ENCODE results near the gene PRPH2.

- PRO-cap = no peak
- CAGE, long polyA plus RNA = no peak
Measured at GRCh38 chr6:41636798-41637291, 1.4 kb upstream of the MDFI start.

DNA sequence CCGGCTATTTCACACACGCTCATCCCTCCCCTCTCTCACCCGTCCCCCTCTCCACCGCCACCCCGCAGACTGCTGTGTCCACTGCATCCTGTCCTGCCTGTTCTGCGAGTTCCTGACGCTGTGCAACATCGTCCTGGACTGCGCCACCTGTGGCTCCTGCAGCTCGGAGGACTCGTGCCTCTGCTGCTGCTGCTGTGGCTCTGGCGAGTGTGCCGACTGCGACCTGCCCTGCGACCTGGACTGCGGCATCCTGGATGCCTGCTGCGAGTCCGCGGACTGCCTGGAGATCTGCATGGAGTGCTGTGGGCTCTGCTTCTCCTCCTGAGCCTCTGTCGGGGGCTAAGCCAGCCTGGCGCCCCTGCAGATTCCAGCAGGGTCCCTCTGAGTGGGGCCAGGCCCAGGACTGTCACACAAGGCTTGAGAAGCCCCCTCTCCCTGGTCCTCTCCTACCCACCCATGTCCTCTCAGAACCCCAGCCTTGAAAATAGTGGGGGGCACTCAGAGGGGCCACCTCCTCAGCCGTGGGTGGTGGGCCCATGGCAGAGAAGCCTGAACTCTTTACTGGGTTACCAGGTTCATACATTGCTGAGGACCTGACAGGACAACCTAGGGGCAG is 15.1 kb downstream of the MDFI start:
- PRO-cap = no peak
- CAGE, long polyA plus RNA = no peak

GRCh38 chr6:41682733-41683615 is 44.7 kb downstream of the MDFI start:
- PRO-cap = no peak
- CAGE, long polyA plus RNA = no peak

GRCh38 chr6:41716309-41717167 is 18.9 kb downstream of the TFEB start:
- PRO-cap = no peak
- CAGE, long polyA plus RNA = no peak

DNA sequence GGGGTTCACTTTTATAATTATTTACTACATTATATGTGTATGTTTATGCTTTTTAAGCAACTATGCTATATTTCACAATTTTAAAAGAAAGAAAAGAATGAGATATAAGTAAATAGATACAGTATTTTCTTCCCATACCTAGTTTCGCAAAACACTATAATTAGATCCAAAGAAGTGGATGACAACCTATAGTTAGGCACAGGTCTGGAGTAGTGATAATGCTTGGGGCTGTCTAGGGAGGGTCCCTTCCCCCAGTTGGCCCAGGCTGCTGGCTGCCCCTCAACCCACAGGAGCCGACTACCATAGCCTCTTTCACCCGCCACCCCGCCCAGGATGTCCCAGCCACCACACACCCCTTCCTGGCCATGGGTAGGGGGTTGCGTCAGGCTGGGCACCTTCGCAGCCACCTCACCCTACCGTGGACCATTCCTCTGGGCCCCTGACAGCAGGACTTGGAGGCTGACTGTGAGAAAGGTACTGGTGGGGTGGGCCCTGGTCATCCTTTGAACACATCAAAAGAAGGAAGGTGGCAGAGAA is 8.6 kb downstream of the TFEB start:
- PRO-cap = no peak
- CAGE, long polyA plus RNA = no peak

DNA sequence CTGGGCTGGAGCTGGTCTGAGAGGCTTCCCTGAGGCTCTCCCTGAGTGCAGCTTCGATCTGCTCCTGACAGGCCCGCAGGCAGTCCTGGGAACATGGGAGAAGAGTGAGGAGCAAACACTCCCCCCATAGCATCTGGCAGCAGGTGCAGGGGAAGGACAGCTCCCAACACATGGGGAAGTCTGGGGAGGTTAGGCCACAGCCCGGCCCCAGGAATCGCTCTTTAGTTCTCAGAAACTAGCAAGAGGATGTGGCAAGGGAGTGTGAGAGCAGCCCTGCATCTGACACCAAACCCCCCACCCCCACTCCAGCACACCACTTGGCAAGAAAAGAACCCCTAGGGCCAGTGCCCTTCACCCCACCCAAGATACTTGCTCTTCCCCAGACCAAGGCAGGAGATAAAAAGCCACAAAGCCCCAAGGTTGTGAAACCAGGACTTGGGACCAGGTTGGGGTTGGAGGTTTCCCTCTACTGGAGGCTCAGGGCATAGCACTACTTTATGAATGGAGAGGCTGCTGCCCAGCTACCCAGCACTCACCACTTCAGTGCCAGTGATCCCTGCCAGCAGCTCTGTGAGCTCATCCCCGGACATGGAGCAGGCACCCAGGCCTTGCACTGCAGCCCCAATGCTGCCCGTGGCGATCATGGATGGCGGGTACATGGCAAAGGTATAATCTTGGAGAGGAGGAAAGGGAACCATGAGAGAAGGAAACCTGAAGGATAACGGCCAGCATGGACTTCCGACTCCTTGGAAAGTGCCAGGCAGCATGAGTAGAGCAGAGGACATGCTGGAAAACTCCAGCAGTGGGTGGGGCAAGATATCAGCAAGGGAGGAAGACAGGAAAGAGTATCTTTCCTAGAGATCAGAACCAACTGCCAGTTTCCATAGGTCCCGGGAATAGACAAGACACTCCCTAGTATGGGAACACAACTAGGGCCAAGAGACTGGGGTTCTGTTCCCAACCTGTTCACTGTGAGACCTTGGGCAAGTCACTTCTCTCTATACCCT is 5.3 kb downstream of the CCND3 start:
- PRO-cap = no peak
- CAGE, long polyA plus RNA = no peak

GRCh38 chr6:41961570-41962109 is 20.0 kb upstream of the CCND3 start:
- PRO-cap = no peak
- CAGE, long polyA plus RNA = no peak

GRCh38 chr6:42092822-42093346 is 42.6 kb downstream of the TAF8 start:
- PRO-cap = no peak
- CAGE, long polyA plus RNA = no peak

DNA sequence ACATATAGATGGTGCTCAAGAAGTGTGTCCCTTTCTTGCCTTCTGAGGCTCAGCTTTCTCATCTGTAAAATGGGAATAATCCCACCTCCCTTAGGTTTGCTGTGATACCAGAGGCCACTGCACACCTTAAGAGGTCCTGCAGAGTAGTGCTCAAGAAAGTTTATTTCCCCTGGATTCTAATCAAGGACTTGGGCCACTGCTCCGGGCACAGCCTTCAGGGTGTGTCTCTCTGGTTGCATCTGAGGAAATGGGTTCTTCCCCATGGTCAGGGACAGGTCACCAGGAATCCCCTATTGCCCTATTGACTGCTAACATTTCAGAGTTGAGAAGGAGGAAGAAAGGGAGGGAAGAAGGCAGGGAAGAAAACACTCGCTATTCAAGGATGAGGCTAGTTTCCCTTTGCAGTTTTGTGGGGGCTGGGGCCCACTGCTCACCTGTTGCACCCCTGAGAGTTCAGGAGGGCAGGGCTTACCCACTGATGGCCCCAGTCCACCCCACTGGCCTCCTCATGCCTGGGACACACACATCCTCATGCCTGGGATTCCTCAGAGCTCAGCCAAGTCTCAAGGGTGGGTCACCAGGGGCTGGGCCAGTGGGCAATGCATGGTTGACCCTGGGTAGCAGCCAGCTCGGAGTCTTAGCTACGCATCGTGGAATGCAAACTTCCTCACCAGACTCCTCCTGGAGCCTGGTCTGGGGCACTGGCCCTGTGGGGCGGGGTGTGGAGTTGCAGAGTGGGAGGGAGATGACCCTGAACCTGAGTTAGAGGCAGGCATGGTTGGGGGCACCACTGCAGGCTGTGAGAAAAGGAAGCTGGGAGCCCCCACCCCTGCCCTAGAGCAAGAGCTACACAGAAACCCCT is 21.2 kb downstream of the C6orf132 start:
- PRO-cap = no peak
- CAGE, long polyA plus RNA = no peak

- PRO-cap = no peak
- CAGE, long polyA plus RNA = no peak
Measured at GRCh38 chr6:42139105-42139605, 3.3 kb downstream of the C6orf132 start.

- PRO-cap = no peak
- CAGE, long polyA plus RNA = no peak
Measured at GRCh38 chr6:42226052-42226619, 8.5 kb upstream of the MRPS10 start.

- PRO-cap = no peak
- CAGE, long polyA plus RNA = no peak
Measured at GRCh38 chr6:42259387-42260196, 41.9 kb upstream of the MRPS10 start.

DNA sequence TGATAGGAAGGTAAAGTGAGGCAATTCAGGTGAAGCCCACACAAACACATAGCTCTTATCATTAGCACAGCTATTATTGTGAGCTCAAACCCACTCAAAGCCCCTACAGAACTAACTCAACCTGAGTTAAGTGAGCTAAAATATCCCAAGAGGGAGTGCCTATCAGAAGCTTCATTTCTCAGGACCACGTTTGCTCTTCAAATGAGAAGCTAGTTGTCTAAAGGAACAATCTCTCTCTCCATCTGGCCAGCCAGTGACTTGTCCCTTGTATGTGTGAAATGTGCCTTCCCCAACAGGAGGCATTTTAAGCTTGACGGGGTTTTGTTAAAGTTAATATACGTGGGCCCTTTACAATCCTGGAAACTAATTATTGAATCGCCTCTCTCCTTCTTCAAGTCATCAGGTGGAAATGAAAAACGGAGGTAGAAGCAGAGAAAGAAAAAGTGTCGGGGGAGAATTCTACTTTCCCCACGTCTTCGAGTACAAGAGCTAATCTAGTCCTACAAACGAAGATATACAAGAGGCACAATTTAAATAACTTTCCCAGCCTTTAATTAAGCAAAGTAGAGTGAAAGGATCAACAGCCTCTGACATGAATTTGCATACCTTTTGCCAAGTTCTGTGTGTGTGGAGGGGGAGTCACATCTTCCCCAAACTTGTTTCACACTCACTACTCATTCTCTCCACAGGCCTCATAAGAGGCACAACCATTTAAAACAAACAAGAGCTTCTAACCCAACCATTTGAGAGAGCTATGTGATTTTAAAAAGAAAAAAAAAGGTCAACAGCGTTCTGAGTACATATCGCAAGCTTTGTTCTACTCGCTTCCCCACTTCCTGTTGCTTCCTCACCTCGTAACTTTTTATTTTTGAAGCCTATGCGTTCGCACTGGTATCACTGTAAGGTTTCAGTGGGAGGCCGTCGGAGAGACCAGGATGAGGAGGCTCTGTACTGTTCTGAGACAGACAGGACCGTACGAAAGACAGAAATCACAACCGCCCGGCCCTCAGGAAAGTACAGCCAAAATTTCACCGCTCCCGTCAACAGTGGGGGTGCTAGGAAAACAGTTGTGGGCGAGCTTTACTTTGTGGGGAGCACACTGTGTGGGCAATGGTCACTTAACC is 61.7 kb downstream of the TRERF1 start:
- PRO-cap = bidirectional peak, plus-strand start at position 677 of the sequence, minus-strand start at position 484 of the sequence
- CAGE, long polyA plus RNA = no peak

DNA sequence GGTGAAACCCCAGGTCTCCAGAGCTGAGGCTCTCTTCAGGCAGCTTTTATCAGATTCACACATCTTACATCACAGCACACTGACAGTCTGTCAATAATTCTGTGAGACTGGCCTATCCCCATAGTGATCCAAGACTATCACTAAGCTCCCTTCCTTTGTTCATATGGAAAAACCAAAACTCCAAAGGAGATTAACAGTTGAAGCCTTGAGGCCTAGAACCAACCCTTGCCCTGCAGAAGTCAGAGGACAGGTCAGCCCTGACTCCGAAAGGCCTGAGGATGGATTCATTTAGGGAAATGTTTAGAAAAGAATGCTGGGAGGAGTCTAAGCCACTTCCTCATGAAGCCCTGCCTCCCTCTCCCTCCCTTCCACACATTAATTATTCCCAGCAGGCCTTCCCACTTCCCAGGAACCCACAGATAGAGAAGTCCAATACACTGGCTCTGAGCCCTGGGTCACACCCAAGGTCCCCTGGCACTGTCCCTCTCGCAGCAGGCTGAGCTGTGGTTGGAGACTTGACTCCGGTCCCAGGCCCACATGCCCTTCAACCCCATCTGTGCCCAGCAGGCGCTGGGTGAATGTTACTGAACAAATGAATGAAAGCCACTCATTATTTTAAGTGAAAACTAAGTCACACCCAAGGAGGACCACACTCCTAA is 23.1 kb downstream of the TRERF1 start:
- PRO-cap = no peak
- CAGE, long polyA plus RNA = no peak

DNA sequence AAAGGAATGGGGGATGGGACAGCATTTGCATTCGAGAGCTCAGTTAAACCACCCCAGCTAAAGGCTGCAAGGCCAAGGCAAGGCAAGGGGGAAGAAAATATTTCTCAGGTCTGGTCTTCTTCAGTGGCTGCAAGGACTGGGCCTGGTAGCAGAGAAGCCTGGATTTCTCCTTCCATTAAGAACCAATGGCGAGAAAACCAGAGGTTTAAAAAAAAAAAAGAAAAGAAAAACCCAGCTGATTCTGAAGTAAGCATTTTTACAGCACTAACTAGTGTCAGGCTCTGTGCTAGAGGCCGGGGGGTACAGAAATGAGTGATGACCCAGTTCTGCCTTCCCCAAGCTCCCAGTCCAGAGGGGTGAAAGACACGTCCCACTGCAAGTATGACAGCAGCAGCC is 10.3 kb downstream of the TRERF1 start:
- PRO-cap = no peak
- CAGE, long polyA plus RNA = no peak

GRCh38 chr6:42690822-42691330 is 31.5 kb downstream of the PRPH2 start:
- PRO-cap = no peak
- CAGE, long polyA plus RNA = no peak

GRCh38 chr6:42722400-42722844 is at the start of gene PRPH2:
TSS of gene PRPH2 (minus strand) at chr6:42722597.
- PRO-cap = no peak
- CAGE, long polyA plus RNA = no peak

- PRO-cap = bidirectional peak, plus-strand start at chr6:42784597, minus-strand start at chr6:42784395
- CAGE, long polyA plus RNA = no peak
Measured at GRCh38 chr6:42784278-42784550, 2.4 kb downstream of the BICRAL start.

DNA sequence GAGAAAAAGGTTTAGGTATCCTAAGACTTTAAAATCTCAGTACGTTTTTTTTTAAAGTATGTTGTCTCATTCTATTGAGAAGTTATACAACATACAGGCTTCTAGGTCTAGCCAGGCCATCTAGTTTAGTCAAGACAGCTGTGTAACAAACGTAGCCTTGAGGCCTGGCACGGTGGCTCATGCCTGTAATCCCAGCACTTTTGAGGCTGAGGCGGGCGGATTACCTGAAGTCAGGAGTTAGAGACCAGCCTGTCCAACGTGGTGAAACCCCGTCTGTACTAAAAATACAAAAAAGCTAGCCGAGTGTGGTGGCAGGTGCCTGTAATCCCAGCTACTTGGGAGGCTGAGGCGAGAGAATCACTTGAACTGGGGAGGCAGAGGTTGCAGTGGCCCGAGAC is 3.3 kb downstream of the BICRAL start:
- PRO-cap = unidirectional peak, plus-strand start at position 296 of the sequence
- CAGE, long polyA plus RNA = no peak

DNA sequence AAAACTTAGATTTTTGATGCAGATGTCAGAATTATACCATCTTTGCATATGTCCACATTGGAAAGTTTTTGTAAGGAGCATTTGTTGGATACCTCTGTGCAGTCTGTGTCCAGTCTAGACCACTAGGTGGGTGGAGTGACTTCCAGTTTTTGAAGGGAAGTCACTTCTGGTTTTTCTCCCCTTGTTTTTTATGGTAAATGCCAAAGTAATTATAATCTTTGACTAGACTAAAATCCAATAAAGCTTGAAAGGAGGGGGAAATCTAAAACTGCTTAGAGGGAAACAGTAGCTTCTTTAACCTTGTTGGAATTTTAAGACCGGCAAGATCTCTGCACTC is 4.3 kb downstream of the BICRAL start:
- PRO-cap = no peak
- CAGE, long polyA plus RNA = no peak

Measured in B cell (primary cell).